ENCODE results near the genes EIF5B, CHST10 and PDCL3.

DNA sequence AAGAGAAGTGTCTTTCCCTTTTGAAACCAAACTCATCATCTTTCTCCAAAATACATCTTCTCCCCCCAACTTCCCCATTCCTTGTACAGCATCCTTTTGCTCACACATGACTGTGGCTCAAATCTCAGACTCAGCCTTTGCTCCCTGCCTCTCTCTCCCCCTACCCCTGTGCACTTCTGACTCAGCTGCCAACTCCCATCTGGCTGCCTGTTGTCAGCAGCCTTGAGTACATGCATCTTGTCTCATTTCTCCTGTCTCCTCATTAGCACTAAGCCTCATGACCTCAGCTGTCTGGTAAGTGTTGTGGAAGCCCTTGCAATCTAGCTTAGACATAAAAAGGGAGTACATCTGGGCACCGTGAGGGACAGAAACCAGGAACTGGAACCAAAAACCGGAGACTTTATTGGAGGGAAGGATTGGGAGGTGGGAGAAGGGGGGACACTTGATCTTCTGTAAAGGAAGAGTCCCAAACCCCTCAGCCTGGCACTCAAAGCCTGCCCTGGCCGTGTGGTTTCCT lies 18.2 kb upstream of the MGAT4A start:
- RRBS: no CpG with 5 or more reads among the region's 3 CpGs

DNA sequence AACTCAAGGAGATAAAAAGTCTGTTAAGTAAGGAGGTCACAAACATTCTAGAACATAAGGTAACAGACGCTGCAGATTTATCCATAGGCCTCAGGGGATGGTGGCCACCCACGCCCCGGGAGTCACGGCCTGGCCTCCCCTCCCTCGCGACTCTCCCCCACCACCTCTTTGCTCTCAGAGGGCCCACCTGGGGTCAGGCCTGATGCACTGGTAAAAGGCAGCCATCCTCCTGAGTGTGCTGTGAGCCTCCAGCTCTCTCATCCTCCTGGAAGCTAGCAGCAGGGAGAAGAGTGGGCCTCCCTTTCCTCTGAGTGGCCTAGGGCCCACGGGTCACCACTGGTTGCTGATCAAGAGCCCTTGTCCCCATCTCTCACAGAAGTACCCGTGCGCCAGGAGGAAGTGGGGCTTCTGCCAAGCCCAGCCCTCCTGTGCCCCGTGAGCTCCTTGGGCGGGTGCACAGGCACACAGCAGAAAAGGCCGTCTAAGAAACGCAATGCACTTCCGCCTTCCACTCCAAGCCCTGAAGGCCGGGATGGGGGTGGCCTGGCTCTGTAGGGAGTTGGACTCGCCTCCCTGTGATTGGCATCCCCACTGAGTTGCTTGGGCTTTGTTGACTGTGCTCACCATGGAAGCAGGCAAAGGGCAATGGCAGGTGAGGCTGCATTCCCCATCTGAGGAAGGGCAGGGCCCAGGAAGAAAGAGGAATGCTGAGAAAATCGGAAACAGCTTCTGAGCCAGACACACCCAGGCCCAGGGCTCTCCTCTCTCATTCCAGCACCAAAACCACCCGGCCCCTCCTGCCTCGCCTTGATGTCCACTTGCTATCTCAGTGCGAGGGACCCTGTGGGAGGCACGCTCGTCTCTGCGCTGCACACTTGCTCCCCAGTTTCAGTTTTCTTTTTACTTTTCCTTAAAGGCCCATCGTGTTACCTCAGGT lies 66.9 kb downstream of the CRACDL start:
- RRBS: no CpG with 5 or more reads among the region's 24 CpGs

GRCh38 chr2:99155767-99156372 lies 1.1 kb downstream of the LIPT1 start:
- RRBS: no CpG with 5 or more reads among the region's 10 CpGs

GRCh38 chr2:99319038-99319759 lies 16.9 kb downstream of the TXNDC9 start:
- RRBS: no CpG with 5 or more reads among the region's 7 CpGs

DNA sequence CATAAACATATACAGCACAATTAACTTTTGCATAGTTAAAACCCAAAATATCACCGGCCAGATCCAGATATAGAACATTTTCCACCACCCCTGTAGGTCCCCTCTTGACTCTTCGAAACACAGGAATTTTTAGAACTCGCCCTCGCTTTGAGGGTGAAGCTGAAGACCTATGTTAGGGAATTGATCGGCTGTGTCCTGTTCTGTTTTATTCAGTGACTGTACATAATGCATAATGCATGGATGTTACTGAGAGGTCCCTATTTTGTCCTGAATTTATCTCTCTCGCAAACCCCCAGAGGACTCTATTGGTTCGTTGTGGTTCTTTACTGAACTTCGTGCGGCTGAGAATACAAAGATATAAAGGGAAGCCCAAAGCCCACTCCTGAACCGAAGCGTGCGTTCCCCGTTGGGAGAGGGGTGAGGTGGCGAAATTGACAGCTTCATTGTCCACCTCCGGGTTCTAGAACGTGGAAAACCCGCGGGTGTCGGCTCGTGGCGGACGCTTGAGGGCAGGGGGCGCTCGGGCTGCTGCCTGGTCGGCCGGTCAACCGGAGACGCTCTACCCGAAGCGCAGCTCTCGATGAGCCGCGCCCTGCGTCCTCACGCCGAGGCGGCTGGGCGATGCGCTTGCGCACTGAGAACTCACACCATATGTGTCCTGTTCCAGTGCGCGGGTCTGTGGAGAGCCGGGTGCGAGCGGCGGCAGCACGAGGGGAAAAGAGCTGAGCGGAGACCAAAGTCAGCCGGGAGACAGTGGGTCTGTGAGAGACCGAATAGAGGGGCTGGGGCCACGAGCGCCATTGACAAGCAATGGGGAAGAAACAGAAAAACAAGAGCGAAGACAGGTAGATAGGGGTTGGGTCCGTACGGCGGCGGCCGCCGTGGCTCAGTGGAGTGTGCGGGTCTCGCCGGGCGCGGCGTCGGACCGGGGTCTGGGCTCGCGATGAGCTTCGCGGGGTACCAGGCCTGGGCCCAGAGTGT lies at the start of gene EIF5B:
TSS of gene EIF5B (plus strand) at position 645 of the 981 bp plus-strand sequence.
- RRBS: 2% methylated on average over 21 of the region's 71 CpGs

- RRBS: 1% methylated on average over 12 of the region's 43 CpGs
Measured at GRCh38 chr2:99337726-99338696, 822 bp downstream of the EIF5B start.

DNA sequence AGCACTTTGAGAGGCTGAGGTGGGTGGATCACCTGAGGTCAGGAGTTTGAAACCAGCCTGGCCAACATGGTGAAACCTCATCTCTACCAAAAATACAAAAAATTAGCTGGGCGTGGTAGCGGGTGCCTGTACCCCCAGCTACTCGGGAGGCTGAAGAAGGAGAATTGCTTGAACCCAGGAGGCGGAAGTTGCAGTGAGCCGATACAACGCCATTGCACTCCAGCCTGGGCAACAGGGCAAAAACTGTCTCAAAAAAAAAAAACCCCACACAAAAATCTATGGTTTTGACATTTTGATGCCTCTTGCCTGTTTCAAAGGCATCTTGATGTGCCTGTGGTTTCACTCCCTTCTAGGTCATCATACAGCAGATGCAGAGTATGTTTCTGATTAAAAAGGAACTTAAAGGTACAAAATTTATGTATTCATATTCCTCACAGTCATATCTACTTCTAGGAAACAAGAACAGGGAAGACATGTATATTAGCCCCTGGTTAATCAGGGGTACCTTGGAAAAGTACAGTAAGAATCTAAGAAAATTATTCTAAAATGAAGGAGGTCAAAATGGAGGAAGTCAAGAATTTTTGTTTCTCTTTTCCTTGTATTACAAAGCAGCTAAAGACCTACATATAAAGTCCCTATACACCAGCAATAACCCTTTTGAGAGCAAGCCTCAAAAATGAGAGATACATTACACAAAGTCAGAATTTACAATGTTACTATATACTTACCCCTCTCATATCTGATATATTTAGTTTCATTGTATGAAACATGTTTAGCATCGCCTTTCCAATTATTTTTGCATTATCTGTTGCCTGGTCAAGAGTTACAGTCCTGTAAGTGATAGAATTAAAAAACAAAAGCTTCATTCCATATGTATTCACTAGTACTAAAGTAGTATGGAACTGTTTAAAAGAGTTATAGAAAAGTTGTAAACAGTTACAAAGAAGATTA lies 70.4 kb downstream of the EIF5B start:
- RRBS: no CpG with 5 or more reads among the region's 7 CpGs

DNA sequence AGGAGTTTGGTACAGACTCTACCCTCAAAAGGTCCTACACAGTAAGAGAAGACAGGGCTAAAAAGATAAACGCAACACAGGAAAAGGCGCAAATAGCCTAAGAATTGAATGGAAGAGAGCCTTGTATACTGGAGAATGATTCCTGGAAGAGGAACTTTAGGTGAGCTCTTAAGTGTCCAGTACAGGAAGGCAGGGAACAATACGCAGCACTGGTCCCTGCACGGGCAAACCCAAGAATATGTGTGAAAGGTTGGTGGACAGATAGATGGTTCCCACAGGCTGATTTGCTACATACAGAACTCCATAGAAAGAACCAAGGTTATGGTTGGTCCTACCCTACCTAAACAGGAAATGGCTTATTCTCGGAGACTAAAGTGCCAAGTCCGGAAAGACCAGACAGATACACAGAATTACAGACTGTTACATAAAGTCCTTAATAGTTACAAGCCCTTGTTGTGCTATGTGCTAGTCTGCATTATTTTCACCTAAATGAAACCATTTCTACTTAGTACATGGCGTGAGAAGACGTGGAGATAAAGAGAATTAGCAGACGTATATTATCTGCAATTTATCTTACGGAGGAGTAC lies 1.3 kb downstream of the REV1 start:
- RRBS: no CpG with 5 or more reads among the region's 10 CpGs

GRCh38 chr2:99756747-99757427 lies 267.1 kb upstream of the REV1 start:
- RRBS: no CpG with 5 or more reads among the region's 7 CpGs

DNA sequence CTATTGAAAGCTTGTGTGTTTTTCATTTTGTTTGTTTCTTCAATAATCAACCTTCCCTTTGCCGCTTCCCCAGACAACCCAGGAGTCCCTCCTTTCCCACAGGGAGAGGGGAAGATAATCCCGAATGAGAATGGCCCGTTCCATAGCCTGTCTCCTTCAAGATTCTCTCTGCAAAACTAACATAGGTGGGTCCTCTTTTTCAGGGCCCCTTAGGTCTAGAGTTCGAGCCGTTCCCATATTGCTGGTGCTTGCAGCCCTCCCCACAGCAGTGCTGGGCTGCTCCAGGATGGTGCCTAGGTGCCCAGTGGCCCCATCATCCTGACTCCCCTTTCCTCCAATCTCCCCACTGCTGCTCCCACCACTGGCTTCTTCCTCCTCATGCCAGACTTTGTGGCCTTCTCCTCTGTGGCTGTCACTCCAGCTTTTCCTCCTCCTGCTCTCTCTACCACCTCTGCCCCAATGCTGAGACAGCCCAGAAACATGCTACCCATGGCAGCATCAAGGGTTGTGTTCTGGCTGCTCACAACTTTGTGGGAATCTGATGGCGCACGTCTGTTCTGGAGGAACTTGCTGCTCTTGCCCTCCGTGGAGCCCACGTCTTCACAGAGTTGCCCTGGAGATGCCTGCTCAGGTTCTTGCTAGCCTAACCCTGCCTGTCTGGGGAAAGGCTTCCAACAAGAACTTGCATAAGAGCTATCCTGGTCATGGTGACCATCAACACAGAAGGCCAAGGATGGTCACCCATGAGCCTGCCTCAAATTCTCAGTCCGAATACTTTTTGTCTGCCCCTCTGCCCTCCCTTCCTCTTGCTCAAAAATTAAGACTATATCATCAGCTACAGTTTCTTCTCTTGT lies 237.5 kb downstream of the AFF3 start:
- RRBS: no CpG with 5 or more reads among the region's 10 CpGs

- RRBS: no CpG with 5 or more reads among the region's 1 CpG
Measured at GRCh38 chr2:100141845-100142166, 584 bp downstream of the AFF3 start.

DNA sequence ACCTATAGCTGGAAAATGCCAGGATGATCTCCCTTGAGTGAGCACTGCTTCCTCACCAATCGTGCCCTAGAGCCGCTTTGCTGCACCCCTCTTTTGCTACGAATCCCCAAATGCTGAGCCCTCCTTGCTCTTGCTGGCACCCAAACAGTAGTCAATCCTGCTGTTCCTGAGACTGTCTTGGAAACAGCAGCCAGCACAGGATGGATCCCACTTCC lies 58.5 kb downstream of the LONRF2 start:
- RRBS: no CpG with 5 or more reads among the region's 3 CpGs

DNA sequence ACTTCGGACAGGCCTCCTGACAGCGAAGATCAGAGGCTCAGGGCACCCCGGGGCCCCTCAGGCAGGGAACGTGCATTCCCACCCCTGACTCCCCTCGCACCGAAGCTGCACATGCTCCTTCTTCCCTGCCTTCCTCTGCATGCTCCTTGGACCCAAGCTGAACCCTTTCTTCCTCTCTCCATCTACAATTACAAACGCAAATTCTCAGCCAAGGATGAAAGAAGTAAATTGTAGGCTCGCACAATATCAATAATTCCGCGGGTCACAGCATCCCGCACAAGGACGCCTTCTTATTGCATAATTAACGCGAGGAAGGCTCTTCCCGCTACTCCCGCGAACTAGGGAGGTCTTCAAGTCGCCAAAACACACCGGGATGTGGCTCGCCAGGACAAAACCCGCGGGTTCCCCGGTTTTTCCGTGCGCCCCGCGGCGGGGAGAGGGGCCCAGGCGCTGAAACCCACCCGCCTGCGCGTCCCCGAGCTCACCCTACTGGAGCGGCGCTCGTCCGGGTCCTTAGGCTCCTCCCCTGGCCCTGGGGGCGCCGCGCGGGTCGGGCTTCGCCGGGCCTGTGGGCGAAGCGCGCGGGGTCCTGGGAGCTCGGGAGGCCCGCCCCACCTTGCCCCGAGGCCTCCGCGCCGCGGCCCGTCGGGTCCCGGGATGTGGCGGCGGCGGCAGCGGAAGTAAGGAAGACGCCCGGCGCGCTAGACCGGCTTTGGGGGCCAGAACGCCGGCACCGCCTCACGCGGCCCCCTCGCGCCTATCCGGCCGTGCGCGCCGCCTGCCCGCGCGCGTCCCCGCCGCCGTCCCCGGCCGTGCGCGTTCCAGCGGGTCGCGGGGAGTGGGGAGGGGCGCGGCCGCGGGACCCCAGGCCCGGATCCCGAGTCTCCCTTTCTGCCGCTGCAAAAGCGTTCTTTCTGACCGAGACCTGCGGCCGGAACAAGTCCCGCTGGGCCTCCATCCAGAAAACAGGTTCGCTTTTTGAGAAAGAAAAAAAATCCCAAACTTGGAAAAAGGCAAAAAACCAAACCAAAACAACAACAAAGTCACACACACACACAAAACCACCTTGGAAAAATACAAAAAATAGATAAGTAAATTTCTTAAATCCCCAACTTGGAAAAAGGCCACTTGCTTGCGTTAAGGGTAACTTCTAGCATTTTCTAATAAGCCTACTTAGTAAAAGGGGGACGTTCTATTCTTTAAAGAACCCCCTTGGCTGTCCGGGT lies at the start of gene CHST10:
TSS of gene CHST10 (minus strand) at position 780 of the 1,226 bp plus-strand sequence.
- RRBS: 2% methylated on average over 68 of the region's 109 CpGs

DNA sequence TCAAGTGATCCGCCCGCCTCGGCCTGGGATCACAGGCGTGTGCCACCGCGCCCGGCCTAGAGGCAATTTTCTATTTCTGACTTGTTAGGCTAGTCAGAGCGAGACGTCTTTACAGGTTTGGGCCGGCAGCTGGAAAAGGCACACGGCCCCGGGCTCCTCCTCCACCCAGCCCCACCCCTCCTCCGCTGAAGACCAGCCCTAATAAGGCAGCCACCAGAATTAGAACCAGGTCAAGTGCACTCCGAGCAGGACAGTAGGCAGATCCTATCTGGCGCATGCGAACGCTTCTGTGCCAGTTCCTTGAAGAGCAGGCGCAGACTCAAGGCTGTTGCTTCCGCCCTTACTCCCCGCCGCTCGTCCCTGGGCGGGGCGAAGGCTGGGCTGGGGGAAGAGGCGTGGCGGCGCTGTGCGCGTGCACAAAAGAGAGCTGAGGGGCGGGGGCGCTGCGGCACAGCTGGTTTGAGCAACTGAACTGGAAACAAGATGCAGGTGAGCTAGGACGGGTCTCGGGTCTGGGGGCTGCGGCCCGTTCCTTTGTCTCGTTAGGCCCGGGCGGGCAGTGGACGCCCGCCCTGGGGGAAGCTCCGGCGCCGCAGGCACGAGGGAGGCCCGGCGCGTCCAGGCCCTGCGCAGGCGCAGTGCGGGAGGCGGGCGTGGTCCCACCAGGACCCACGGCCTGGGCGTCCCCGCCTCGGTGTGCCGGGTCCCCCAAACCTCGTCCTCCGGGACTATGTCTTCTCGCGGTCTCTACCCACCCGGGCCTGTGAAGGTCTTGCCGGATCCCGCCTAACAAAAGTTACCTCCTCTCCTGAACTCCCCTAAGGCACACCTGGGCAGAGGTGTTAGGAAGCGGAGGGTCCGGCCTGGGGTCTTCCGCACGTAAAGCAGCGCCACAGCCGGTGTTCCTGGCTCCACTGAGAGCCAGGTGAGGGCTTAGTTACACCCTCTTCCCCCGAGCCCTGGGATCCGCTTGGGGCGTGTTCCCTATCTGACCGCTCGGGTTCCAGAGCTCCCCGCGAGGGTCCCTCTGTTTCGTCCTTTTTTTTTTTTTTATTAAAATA lies at the start of gene PDCL3:
TSS of gene PDCL3 (plus strand) at position 409 of the 1,061 bp plus-strand sequence.
- RRBS: 2% methylated on average over 22 of the region's 79 CpGs

GRCh38 chr2:100871785-100872390 lies 51.9 kb downstream of the NPAS2 start:
- RRBS: no CpG with 5 or more reads among the region's 1 CpG

DNA sequence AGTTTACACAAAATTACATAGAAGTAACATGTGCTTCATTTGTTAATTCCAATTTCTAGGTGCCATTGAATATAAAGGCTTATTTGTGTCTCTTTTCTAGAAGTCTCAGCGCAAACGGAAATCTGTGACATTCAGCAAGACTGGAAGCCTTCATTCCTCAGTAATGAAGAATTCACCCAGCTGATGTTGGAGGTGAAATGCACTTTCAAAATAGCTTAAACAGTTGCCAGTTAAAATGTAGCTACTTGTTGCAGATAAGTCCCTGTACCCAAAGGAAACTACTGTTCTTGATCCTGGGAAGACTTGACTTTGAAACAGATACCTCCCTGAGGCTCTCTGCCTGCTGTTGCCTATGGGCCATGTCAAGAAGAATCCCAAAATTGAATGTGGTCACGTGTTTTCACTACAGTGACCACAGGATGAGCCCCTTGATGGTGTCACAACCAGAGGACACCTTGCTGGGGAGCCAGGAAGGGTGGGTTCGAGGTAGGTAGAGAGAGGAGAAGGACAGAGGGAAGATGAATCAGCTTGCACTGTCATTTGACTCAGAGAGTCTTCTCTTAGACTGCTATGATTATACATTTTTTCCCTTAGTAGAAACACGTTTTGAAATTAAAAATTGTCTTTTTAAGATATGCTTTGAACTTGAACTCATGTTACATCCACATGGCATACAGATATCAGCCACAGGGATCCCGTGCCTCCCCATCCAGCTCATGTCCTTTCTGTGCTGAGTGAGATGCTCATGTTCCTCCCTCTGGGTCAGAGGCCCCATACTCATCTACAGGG lies 69.1 kb upstream of the RPL31 start:
- RRBS: no CpG with 5 or more reads among the region's 6 CpGs

- RRBS: no CpG with 5 or more reads among the region's 18 CpGs
Measured at GRCh38 chr2:100978448-100979157, 23.5 kb upstream of the RPL31 start.

- RRBS: no CpG with 5 or more reads among the region's 6 CpGs
Measured at GRCh38 chr2:100998040-100998666, 3.9 kb upstream of the RPL31 start.

GRCh38 chr2:101005624-101006187 lies 3.6 kb downstream of the RPL31 start:
- RRBS: no CpG with 5 or more reads among the region's 7 CpGs

- RRBS: no CpG with 5 or more reads among the region's 12 CpGs
Measured at GRCh38 chr2:101007284-101008536, 5.6 kb downstream of the RPL31 start.

Measured in AG04449 (cell line).